Choroid plexus epithelial cell (primary cell): ENCODE measurements around a stretch of chr9.

- RRBS, result no CpG with 5 or more reads among the region's 11 CpGs
Measured at GRCh38 chr9:33044683-33045192, 19.7 kb downstream of the DNAJA1 start.

DNA sequence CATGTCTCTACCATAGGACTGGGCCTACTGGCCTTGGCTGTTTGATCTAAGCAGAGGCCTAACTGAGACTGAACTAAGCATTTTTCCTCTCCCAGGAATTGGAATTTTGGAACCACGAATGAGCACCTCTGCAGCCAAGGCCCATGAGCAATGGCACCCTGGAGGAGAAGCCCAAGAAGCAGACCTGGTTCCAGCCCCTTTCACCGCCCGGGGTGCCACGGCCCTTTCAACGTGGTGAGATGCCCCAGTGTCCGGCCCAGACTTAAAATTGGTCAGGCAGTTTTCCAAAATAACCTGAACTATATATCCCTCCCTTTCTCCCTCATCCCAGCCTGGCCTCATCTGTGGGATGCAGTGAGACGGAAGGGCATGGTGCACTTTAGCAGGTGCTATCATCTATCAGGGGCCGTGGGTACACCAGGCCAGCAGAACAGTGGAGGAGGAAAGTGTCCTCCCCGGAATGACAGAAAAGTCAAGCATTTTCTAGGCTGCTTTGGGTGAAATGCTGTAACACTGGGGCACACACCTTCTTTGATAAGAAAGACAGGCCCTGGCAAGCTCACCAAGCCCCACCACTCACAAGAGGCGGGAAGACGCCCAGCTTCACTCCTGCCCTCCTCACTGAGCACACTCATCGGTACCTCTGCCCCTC, 43.4 kb downstream of the B4GALT1 start:
- RRBS, result no CpG with 5 or more reads among the region's 12 CpGs

DNA sequence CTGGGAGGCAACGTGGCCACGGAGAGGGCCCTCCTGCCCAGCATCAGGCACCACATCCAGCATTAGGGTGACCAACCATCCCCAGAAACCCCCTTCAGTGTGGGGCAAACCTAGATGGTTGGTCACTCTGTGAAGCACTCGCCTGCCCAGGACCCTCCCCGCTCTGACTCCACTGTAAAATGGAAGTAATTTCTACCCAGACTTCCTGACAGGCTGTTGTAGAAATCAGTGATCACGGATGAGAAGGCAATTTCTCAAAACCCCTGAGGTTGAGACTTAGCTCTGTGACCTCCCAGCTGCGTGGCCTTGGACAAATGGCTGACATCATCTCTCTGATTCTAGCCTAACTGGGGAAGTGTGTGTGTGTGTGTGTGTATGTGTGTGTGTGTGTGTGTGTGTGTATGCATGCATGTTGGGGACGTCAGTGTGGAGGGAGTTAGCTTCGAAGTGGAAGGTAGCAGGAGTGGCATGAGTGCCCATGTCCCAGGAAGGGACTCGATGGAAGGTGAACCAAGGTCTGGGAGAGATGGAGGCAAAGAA, 31.5 kb downstream of the B4GALT1 start:
- RRBS, result no CpG with 5 or more reads among the region's 9 CpGs

GRCh38 chr9:33150698-33151630, 16.2 kb downstream of the B4GALT1 start:
- RRBS, result no CpG with 5 or more reads among the region's 7 CpGs

DNA sequence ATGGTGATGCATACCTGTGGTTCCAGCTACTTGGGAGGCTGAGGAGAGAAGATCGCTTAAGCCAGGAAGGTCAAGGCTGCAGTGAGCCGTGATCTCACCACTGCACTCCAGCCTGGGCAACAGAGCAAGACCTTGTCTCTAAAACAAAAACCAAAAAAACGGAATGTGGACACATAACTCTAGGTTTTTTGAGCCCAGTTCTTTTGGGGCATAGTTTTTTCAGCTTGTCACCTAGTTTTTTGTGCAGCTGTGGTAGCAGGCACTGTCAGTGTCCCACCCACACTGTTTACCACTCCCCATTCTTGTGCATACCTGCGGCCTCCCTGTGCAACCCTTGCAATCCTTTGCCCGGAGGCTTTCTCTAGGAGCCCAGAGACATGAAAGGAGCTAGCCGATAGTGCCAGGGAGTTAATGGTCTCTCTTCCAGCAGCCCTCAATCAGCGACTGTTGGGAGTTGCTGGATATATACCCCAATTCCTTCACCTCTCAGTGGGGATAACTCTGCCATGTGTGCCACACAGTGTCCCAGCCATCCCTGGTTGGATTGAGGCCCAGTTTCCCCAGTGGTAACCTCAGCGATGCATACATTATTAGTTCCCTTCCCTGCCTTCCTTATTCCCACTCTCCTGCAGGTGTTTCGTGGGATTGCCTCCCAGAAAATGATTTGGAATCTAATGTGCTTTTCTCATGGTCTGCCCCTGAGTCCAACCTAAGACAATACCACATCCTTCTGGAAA, 8.6 kb upstream of the SPINK4 start:
- RRBS, result no CpG with 5 or more reads among the region's 9 CpGs

DNA sequence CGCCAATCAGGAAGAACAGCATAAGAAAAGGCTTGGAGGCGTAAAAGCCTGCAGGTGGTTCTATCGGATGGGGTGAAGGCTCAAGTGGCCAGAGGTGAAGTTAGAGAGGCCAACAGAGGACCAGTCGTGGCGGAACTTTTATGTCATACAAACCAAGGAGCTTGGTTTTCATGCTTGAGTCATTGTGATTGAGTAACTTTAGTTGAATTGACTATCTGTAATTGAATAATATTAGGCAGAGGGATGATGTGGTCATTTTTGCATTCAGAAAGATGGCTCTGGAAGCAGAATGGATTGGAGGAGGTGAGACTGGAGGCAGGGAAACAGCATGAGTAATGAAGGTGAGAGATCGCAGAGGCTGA, 7.2 kb upstream of the SPINK4 start:
- RRBS, result no CpG with 5 or more reads among the region's 6 CpGs

GRCh38 chr9:33294517-33295266, 4.4 kb downstream of the NFX1 start:
- RRBS, result no CpG with 5 or more reads among the region's 11 CpGs

DNA sequence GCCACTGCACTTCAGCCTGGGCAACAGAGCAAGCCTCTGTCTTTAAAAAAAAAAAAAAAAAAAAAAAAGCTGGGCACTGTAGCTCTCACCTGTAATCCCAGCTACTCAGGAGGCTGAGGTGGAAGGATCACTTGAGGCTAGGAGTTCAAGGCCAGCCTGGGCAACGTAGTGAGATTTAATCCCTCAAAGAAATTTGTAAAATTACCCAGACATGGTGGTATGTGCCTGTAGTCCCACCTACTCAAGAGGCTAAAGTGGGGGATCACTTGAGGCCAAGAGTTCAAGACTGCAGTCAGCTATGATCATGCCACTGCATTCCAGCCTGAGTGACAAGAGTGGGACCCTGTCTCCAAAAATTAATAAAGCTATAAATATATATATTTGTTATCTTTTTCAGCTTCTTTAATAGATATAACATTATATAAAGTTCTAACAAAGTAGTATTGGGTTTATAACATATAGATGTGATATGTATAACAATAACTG, 36.1 kb downstream of the NFX1 start:
- RRBS, result no CpG with 5 or more reads among the region's 1 CpG

DNA sequence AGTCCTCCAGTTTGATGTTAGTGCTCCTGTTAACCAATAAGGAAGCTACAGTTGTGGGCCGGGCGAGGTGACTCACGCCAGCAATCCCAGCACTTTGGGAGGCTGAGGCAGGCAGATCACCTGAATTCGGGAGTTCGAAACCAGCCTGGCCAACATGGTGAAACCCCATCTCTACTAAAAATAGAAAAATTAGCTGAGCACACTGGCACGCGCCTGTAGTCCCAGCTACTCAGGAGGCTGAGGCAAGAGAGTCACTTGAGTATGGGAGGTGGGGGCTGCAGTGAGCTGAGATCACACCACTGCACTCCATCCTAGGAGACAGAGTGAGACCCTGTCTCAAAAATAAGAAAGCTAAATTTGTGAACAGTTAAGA, 9.5 kb downstream of the AQP7 start:
- RRBS, result no CpG with 5 or more reads among the region's 7 CpGs

- RRBS, result no CpG with 5 or more reads among the region's 28 CpGs
Measured at GRCh38 chr9:33748689-33749570, 46.4 kb upstream of the PRSS3 start.

GRCh38 chr9:33770458-33770920, 24.9 kb upstream of the PRSS3 start:
- RRBS, result no CpG with 5 or more reads among the region's 1 CpG

DNA sequence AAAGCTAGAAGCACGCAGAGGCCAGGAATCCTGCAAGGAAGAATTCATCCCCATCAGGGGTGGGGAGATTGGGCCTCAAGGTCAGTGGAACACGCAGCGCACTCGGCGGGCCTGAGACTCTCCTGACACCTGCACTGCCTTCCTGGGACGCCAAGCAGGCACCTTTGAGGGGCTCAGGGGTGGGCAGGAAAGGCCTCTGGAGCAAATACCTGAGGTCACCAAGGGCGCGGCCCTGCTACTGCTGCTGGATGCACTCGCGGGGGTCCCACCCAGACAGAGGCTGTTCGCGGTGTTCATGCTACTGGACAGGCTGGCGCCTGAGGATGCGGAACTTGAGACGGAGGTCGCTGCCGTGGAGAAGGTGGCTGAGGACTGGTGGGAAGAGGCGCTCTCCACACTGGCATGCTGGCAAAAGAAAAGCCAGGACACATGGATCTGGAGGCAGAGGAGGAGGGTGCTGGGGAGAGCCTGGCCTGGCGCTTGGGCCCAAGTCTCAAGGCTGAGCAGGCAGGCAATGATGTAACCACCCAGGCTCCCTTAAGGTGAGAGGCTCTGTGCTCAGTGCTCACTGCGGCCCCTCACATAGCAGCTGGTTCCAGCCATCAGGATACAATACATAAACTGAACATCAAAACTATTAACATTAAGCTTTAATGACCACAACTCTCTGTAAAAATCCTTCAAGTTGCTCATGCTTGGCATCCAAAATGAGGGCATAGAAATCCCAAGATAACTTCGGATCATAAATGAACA, 110.8 kb downstream of the UBE2R2 start:
- RRBS, result no CpG with 5 or more reads among the region's 21 CpGs

DNA sequence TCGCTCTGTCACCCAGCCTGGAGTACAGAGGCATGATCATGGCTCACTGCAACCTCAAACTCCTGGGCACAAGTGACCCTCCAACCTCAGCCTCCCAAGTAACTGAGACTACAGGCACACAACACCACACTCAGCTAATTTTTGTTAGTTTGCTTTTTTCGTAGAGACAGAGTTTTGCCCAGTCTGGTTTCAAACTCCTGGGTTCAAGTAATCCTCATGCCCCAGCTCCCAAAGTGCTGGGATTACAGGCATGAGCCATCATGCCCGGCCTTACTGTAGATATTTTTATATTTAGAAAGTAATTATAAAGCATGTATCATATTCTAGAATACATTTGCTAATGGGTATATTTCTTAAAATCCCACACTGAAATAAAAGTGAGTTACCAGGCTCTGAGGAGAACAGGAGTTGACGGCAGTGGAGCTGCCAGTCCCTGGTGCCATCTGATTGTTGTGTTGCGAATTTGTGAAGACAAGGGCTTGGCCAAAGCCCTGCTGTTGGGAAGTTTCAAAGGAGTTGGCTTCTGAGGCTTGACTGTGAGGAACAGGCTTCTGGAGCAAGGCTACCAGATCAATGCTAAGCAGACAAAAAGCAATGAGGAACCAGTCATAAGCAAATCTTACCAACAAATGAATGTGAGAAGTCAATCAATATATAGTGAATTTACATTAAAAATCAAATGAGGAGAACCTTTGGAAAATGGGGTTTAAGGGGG, 95.6 kb downstream of the UBAP2 start:
- RRBS, result no CpG with 5 or more reads among the region's 5 CpGs

DNA sequence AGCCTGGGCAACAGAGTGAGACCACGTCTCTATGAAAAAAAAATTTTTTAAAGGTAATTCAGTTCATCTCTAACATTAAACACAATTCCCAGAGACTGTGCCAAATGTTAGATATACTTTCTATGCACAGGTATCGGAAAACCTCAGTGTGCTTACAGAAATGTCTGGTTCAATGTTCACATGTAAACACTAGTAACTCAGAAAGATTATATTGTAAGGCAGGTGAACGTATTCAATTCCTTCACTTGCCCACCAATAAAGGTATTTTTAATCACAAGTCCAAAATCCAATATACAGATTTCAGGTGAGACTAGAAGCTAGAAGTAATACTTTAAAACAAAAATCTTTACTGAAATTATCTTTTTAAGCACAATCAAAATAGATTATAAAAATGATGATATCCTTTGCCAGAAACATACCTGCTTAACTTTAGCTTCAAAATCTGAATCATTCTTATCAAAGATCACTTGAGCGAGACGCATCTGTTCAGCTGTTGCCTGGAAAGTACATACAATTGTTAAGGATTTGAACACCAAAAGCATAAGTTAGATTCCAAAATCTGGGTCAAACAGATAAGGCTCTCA, 50.2 kb downstream of the UBAP2 start:
- RRBS, result no CpG with 5 or more reads among the region's 5 CpGs

- RRBS, result no CpG with 5 or more reads among the region's 15 CpGs
Measured at GRCh38 chr9:34049829-34050466, 1.3 kb upstream of the UBAP2 start.

GRCh38 chr9:34178078-34178334, 837 bp upstream of the UBAP1 start:
- RRBS, result no CpG with 5 or more reads among the region's 9 CpGs

DNA sequence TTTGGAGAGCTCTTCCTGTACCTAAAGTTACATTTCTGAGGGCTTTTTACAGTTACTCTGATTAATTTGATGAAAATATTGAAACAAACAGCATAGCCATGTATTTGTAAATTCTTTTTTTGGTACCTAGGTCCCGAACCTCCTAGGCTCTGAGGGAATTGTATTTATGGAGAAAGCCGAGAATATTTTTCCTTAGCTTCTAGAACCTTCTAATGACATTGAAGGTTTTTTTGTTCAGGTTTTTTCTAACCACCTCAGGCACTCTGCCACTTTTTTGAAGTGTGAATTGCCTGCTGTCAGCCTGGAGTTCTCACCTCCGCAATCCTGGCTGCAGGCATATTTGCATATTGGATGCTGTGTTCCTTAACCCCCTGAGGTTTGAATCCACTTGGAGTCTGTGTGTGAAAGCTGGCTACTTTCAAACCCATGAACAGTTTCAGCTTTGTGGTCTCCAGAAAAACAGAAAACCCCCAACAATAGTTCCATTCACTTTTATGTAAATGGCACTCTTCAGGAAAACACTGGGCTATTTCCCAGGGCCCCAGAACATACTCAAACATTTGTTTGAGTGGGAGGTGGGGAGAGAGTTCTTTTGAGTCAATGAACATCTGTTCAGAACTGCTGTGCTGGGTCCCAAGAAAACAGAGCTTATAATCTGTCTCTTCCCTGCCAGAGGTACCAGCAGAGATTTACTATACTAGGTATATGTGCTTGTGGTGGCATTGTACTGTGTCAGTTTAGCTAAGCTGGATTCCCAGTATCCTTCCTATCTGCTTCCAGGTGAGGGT, 4.9 kb downstream of the NUDT2 start:
- RRBS, result no CpG with 5 or more reads among the region's 3 CpGs

DNA sequence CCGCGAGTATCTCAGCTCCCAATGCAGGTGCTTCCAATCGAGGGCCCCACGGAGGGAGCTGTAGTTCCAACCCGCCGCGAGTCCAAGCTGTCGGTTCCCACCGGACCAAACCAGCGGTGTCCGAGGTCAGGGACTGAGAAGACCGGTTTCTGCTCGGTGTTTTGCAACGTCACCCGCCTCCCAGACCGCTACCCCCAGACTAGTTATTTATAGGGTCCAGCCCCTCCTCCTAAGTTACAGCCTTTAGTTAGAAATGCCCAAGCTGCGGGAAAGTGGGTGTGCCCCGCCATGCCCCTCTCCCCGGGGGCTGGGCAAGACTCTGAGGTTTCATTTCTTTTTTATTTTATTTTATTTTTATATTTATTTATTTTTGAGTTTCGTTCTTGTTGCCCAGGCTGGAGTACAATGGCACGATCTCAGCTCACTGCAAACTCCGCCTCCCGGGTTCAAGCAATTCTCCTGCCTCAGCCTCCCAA, 765 bp upstream of the MYORG start:
- RRBS, result 10% methylated on average over 4 of the region's 23 CpGs

GRCh38 chr9:34456958-34458018, 1.1 kb downstream of the FAM219A start:
- RRBS, result 4% methylated on average over 4 of the region's 54 CpGs